Mesangial cell (primary cell): ENCODE measurements around the genes FOXF2 and GMDS.

DNA sequence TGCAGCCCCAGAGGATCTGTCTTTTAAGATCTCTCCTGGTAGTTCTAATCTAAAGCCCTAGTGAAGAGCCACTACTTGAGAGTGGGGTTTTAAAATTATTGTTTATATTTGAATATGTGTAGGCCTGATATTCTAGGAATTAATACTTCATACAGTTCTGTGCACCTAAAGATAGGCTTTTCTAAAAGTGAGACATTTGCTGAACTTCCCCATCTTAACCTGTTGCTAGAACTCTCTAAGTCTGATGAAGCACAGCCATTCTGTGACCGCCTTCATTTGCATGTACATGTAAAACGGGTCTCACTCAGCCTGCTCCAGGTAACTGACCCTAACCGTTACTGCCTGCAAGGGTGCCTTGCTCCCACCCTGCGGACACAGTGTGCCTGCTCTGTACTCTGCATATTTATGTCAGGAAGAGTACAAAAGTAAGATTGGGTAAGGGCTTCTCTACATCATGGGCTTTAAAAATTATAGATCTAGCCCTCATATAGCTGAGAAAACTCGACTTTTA is 44.3 kb upstream of the IRF4 start:
- RAMPAGE, long total RNA, result no peak

- RAMPAGE, long total RNA, result no peak
Measured at GRCh38 chr6:659609-660714, 3.1 kb upstream of the HUS1B start.

GRCh38 chr6:1310110-1311353 is 1.4 kb upstream of the FOXQ1 start:
- RAMPAGE, long total RNA, result no peak

- RAMPAGE, long total RNA, result no peak
Measured at GRCh38 chr6:1387675-1388692, 1.4 kb upstream of the FOXF2 start.

GRCh38 chr6:1388693-1389887 is at the start of gene FOXF2:
FOXF2 (plus strand) TSS chr6:1389576.
- RAMPAGE, long total RNA, result no peak

DNA sequence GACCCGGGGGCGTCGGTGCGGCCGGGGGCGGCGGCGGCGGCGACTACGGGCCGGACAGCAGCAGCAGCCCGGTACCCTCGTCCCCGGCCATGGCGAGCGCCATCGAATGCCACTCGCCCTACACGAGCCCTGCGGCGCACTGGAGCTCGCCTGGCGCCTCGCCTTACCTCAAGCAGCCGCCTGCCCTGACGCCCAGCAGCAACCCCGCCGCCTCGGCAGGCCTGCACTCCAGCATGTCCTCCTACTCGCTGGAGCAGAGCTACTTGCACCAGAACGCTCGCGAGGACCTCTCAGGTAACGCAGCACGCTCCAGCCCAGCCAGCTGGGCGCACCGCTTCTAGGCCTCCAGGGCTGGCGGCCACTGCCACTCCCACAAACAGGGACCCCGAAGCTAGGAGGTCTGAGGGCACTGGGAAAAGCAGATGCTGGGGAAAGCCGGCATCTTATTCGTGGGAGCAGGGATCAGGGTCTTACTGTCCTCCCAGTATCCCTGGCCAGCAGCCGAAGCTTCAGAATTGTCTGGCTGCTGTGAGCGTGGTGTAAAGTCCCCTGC is 1.5 kb downstream of the FOXF2 start:
- RAMPAGE, long total RNA, result no peak

GRCh38 chr6:1606402-1607297 is 3.1 kb upstream of the FOXC1 start:
- RAMPAGE, long total RNA, result no peak

- RAMPAGE, long total RNA, result no peak
Measured at GRCh38 chr6:1622346-1622893, 12.7 kb downstream of the FOXC1 start.

GRCh38 chr6:1802421-1803086 is 192.8 kb downstream of the FOXC1 start:
- RAMPAGE, long total RNA, result no peak

DNA sequence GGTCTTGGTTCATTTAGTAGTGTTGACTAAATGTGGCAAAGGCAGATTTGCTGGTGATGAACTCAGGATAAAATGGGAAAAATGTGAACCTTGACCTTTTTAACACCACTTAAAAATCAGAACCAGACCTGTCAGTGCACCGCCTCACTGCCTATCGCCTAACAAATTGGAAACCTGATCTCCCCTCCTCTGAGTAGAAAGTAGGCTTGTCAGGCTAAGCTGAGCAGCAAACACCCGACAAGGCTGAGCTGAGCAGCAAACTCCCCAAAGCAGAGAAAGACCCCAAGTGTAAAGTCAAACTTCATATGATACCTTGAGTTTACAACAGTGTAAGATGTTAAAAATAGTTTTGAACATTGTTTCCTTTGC is 254.8 kb downstream of the FOXC1 start:
- RAMPAGE, long total RNA, result no peak

- RAMPAGE, long total RNA, result no peak
Measured at GRCh38 chr6:1889333-1889713, 279.6 kb downstream of the FOXC1 start.

GRCh38 chr6:1899536-1899853 is 289.8 kb downstream of the FOXC1 start:
- RAMPAGE, long total RNA, result no peak

DNA sequence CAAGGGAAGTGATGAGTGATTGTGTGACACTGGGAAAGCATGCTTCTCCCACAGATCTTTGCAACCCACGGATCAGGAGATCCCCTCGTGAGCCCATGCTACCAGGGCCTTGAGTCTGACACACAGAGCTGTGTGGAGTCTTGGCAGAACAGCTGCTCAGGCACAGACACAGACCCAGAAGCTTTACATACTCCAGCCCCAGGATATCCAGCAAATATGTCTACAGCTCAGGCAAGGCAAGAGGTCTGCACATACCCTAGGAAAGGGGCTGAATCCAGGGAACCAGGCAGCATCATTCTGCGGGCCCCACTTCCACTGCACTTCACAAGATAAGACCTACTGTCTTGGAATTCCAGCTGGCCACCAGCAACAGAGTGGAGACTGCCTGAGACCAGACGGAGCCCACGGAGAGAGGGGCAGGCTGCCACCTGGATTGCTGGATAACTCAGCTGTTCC is 267.7 kb downstream of the GMDS start:
- RAMPAGE, long total RNA, result no peak

- RAMPAGE, long total RNA, result no peak
Measured at GRCh38 chr6:2111060-2111375, 134.4 kb downstream of the GMDS start.

DNA sequence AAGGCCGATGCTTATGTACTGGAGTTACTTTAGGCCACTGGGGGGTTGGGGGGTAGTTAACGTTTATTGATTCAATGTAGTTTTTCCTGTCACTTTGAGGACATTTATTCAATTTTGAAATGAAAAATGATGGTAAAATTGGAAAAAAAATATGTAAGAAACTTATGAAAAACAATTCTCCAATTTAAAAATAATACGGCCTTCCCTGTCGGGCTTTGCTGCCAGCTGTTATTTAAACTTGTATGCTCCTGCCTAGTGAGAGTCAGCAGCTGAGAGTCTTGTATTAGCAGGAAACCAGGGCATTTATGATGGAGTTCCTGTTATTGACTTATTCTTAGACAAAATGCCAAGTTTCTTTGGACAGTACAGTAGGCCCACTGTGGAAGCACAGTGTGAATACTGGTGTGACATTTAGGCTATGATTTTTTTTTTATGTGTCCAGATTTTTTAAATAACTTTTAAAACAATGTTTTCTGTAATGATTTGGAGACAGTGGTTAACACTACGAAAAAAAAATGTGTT is 42.2 kb downstream of the GMDS start:
- RAMPAGE, long total RNA, result no peak

DNA sequence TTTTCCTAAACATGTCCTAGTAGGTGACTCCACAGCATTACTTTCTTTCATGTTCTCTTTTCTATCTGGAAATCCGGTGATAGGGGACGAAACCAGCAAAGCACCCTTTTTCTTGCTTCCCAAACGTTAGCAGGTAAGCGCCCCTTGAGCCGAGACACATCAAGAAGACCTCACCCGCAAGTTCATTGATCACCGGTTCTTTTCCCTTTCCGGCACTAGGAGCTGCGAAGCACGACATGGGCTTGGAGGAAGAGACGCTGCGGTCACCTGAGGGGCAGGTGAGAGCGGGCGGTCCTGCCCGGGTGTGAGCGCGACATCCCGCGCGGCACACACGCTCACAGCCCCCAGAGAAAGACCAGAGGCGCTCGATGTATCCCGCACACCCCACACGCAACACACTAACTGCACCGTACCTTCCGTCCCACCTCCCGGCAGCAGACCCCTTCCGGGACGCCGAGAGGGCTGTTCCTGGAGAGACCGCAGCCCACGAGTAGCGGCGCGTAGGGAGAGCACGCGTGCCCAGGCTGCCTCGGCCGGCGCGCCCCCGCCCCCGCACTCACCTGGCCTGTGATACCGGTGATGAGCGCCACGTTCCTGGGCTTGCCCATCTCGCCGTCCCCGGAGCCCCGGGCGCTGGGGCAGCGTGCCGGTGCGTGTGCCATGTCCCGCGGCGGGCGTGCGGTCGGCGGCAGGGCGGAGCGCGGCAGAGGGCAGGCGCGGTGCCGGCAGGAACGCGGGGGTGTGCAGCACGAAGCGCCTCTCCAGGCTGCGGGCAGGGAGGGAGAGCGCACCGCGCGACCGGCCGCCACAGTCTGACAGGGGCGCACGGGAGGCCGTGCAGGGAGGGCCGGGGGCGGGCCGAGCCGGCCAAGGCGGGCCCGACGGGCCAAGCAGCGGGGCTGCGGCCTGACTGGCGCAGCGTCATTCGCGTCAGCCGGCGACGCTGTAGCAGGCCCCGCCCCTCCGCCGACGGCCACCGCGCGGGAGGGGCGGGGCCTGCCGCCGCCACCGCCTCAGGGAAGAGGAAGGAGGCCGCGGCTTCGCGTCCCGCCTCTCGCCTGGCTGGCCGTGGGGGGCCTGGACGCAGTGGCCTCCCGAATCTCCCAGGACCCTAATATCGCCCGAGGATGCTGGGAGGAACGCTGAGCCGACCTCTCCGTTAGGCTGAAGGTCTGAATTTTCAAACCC is at the start of gene GMDS:
Gene GMDS (minus strand): TSS at position 845 of the 1,188 bp plus-strand sequence.
- RAMPAGE, long total RNA, result no peak

GRCh38 chr6:2379140-2379758 is 133.8 kb upstream of the GMDS start:
- RAMPAGE, long total RNA, result no peak

DNA sequence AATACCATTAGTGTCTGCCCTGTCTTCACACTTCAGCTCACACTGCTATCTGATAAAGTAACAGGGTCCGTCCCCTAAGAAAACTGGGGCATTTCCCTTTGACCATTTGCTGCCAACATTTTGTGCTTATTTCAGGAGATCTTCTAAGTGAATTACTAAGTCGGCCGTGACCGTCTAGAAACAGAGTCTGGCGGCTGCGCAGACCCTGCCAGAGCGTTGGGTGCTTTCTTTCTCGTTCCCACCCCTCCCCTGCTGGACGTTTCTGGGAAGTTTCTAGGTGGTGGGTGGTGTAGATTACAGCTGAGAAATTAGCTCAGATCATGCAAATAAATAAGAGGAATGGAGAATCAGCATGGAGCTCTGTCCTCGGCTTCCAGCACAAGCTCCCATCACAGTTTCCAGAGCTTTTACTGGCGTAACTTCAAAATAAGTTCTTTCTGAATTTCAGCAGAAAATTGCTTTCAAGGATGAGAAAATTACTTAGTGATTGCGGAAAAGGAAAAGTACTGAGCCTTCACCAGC is 128.0 kb downstream of the MYLK4 start:
- RAMPAGE, long total RNA, result no peak

DNA sequence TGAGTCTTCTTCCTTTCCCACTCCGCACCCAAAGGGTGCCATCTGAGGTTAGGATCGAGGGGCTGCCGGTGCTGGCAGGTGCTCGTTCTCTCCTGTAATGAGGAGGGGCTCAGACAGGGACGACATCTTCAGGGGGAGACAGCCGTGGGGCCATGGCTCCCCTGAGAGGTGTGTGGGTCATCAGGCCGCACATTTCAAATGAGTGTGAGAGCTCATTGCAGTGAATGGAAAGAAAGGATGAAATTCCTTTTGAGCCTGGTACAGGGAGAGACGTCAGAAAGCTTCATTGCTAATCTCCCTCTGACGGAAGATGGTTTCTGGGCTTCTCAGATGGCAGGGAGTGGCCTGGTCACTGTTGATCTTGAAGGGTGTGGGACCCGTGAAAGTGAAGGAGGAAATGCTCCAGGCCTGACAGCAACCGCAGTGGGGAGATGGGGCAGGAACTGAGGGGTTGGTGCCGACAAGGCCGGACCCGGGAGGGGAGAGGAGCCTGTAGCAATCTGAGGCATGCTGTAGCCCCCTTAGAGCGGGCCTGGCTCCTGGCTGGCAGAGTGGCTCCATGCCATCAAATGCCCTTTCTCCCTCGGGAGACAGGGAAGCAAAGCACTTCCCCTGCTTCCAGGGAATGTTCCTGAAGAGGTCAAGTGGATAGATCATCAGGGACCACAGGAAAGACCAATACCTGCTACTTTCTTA is 127.4 kb downstream of the MYLK4 start:
- RAMPAGE, long total RNA, result no peak

DNA sequence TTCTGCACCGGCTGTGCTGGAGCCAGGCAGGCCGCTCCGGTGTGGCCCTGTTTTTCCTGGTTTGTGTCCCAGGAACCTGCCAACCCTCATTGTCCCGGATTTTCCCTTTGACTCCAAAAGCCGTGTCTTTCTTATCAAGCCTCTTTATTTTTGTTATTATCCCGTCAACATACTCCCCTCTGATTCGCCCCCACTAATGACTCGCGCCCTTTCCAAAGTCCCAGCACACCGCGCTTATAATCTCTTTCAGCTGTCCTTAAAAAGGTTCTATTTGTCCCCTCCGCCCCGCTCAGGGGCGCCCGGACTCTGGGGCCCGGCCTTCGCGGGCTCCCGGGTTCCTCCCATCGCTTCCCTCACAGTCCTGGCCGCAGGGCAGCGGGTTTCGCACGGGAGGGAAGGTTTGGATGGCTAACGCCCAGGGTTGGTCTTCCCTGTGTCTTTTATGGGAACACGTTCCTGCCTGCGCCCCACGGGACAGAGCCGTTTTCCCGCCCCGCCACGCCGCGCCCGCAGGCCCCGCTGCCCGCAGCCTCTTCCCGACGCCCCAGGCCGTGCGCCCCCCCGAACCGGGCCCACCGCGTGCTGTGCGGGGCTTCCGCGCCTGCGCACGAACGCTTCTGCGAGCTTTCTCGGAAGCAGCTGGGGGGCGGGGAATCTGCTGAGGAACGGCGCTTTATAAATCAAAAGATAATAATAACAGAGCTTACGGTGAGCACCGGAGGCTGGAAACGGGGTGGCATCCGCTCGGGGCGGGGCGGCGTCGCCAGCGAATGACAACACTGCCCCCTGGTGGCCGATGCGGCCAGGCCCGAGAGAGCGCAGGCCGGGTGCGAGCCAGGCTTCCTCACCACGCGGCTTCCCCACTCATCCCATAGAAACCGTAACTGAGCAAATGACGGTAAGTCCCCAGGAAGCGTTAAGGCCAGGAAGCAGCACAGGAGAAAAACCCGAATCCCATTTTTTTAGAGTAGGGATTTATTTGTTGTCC is 116.6 kb downstream of the MYLK4 start:
- RAMPAGE, long total RNA, result no peak